Measurements from ENCODE around the gene STON2.

- PRO-cap = no peak
These were observed 897.5 kb downstream of the DIO2 start for GRCh38 chr14:79313949-79314148.

- PRO-cap = no peak
These were observed 148.9 kb downstream of the CEP128 start for GRCh38 chr14:80792534-80793161.

DNA sequence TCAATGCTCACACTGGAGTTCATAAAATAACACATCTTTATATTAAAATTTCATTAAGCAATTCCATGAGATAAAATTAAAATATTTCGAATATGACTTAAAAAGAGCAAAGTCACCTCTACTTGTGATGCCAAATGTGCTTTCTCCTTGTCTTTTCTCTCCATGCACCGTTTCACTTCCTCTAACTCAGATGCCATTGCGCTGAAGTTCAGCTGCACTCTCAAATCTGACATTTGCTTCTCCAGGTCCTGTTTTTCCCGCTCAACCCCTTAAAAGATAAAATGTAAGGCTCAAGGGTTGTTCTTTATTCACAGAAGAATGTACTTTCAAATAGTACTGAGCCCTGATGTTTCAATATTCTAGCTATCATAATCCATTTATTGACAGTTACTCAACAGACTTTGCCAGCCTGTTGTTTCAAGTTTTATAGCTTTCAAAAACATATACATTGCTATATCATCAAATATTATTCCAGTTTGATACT, 110.5 kb downstream of the CEP128 start:
- PRO-cap = no peak

GRCh38 chr14:80835982-80836616, 105.4 kb downstream of the CEP128 start:
- PRO-cap = no peak

- PRO-cap = no peak
These were observed 2.3 kb downstream of the CEP128 start for GRCh38 chr14:80939241-80939577.

DNA sequence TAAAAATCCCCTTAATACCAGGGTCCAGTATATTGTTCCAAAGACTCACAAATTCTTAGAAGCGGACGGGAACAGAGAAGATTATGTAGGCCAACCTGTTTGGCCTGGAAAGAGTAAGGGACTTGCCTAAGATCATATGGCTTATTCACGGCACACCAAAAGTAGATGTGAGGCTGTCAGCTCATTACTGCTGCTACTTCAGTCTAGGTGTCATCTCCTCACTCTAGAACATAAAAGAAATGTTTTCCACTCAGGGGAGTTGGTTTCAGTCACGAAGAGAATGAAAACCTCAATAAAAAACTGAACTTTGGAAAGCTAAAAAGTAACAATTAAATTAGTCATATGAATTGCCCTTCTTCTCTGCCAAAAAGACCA, 607 bp upstream of the CEP128 start:
- PRO-cap = bidirectional peak, plus-strand start at position 176 of the sequence, minus-strand start at position 169 of the sequence

DNA sequence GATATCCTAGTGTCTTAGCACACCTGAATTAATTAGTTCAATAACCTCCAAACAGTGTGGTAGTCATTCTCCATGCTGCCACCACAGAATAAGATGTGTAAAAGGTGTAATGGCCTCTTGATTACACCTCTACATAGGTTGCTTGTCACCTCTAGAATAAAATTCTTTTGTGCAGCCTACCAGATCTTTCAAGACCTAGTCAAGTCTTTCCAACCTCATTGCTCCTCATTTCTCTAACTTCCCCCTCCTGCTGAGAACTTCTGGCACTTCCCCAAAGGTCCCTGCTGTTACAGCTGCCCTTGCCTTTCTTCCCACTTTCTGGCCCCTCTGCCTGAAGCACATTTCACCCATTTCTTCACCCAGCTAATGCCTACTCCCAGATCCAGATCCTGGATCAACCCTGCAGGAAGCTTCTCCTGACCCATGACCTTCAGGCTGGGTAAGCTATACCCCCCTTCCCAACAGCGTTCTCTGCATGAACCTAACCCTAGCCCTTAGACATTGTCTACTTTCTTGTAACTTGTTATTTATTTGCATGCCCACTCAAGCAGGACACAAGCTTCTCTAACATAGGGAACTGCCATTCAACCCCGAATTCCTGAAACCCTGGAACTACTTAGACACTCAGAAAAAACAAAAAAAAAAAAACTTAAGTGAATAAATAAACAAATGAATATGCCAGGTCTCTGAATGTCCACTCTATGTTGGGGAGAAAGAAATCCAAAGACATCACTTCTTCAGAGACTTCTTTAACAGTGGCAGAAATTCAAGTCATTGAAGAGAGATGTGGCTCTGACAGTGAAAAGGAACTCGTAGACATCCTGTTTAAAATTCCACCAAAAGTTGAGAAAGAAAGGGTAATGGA, 1.6 kb downstream of the TSHR start:
- PRO-cap = no peak

DNA sequence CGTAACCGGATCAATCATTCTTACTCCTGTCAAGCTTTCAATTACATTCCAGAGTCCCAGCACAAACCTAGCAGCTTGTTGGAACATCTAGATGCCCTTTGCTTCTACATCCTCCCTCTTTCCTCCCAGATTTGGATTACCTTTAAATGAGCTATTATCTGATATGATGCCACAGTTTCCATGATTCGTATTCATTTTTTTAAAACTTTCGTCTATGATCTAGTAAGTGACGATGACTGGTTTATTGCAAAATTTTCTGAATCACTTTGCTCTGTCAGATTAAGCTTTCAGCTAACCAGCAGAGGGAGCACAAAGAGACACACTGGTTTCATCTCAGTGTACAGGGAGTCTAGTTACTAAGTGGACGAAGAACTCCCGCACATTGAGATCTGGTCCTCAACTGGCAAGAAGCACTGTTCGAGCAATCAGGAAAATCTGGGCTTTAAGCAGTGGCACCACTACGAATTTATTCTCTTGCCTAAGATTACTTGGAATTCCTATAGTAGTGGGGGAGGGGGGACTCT, 40.8 kb downstream of the TSHR start:
- PRO-cap = no peak

GRCh38 chr14:81182792-81183482, 37.8 kb downstream of the GTF2A1 start:
- PRO-cap = no peak

- PRO-cap = no peak
These were observed 16.8 kb downstream of the GTF2A1 start for GRCh38 chr14:81203895-81204412.

DNA sequence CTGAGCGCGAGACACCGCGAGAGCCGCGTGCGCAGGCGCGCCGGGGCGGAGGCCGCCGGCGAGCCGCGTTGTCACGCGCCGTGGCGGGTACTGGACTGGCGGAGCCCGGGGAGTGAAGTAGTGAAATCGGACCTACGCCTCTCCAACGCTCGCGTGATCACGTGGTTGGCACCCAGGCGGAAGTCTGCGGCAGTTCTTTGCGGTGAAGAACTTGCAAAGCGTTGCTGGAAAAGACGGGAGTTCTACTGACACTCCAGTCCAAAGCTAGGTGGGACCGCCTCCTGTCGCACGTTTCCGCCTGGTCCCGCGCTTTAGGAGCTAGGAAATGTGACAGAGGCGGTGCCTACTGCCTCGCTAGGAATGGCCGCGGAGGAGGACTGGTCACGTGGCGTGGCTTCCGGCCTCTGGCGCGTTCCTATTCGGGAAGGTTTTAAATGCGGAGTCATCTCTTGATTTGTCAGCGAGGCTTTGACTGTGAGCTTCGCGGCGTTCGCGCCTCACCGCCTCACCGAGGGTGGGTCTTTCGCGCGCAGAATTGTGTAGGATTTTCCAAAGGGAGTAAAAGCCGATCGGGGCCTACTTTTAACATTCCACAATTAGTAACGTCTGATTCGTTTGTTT, 363 bp upstream of the GTF2A1 start:
- PRO-cap = bidirectional peak, plus-strand start at position 90 of the sequence, minus-strand start outside the sequence; bidirectional peak, plus-strand start at position 546 of the sequence, minus-strand start at position 379 of the sequence

DNA sequence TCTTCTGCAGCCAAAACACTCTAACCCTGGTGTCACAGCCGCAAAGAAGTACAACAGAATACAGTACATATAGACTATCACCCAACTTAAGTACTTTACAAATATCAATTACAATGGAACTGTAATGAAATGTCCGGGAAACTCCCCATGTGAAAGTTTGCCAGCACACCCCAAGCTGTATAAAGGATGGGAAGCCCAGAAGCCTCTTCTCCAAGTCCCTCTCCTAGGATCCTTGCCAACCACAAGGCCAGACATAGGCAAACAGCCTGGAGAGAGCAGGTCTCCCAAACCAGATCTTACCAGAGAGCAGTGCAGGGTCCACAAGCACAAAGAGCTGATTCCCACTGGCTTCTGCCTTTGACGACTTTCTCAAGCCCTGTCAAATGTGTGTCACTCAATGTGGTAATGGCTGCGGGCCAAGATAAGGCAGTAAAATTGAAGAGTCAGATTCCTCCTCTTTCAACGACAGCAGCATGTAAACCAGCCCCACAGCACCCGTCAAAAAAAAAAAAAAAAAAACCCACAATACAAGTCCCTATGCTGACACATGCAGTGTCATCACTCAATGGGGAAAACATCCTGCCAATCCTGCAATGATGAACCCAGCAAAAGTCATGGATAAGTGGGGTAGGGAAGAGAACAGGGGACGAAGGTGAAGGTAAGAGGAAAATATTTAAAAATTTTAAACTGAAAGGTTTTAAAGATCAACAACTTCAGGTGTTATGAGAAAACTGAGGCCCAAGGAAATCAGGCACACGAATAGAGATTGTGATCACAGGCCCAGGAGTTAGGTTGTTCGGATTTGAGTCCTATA, at the start of gene STON2:
STON2 (minus strand) TSS at position 346 of the 814 bp plus-strand sequence.
- PRO-cap = no peak

DNA sequence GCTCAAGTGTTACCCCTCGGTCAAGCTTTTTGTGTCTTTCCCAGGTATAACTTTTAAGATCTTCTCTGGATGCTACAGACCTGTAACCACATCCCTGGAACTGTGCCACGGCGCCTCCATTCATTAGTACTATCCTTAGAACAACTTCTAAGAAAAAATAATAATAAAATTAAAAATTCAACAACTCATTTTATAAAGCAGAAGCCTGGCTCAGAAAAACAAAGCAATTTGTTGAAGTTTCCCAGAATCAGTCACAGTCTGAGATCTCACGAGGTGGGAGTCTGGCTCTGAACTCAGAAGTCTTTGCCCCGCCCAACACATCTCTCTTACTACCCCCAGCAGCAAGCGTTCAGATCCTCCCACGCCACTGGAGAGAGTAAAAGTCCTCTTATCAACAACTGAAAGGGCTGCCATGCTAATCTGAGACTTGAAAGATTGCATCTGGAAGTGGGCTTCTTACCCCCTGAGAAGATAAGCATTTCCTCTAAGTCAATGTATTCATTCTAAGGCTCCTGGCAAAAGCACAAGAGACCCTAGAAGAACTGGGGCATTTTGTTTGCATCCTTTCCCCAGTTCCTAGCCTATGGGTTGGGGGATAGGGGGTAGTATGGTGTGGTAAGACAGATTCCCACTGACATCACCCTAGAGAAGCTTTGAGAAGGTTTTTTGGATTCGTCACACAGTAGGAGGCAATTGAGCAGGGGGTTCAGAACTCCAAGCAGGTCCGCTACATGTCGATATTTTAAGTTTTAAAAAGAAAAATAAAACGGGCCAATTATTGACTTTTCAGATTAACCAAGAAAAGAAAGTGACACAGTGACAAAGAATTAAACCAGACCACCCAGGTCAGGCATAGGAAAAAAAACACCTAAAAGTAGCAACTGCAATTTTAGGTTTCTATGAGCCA, 34.1 kb upstream of the STON2 start:
- PRO-cap = unidirectional peak, plus-strand start at position 352 of the sequence

DNA sequence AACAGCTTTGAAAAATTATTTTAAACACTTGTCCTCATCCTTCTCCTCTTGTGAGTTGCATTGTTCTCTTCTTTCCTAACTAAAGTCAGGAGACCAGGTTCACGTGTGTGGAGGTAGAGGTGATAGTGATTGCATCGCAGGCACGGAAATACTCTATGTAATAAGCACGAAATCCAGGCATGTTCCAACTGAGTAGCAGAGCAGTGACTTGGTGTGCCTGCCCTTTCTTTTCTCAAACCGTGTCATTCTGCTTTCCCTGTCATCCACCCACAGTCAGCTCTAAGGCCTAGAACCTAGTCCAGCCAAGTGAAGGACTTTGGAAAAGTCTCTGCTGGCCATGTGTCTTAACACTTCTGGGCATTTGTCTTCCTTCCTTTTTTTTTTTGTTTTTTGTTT, 960 bp upstream of the SEL1L start:
- PRO-cap = no peak

DNA sequence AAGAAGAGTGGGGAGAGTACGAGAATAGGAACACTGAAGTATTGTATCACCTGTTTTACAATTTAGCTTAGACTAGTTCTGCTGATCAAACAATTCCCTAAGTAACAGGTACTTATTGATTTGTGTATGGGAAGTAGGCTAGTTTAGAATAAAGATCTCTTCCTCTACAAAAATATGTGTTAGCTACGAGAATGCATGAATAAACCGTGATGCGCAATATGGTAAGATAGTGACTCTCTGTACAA, 970.4 kb upstream of the SEL1L start:
- PRO-cap = no peak

DNA sequence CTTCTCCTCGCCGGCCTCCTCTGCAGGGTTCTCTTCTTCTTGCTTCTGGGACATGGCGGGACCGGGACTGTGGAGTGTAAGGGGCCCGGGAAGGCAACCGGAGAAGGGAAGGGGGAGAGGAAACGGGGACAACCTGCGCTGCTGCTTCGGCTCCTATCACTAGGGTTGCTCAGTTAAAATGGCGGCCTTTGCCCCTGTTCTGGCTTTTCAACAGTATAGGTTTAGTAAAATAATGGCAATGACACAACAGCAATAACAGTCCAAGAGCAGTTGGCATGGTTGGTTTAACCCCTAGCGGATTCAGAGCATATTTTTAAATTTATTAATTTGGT, 1159.3 kb upstream of the SEL1L start:
- PRO-cap = no peak

- PRO-cap = no peak
These were observed 1890.5 kb upstream of the FLRT2 start for GRCh38 chr14:83639257-83640113.

DNA sequence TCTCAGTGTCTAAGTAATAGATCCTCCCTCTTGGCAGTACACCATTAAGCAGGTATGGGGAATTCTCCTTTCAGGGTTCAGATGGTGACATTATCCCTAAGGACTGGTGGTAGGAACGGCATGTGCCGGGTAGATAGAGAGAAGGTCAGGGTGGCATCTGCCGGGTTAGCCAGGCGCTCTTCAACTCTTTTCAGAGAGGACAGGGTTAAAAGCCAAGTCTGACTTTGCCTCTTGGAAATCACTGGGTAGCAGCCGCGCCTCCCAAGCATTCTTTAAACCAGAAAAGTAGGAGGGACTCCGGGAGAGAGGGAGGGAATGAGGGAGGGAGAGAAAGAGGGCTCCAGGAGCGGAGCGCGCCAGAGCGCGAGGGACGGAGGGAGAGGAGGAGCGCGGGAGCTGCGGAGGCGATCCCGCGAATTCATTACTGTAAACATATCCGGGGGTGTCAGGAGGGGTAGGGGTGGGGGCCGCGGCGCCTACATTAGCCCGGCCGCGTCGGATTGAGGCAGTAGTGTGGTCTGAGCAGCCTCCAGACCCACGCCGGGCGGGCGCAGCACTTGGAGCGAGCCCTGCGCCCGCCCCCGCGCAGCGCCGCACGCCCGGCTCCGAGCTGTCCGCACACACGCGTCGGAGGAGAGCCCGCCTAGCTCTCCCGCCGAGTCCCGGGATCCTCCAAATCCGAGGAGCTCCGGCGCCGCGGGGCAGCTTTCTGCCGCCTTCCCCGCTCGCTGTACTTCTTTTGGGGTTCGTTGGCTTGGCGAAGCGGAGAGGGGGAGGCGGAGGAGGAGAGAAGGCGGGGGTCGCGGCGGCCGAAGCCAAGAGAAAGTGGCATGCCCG, 3.1 kb downstream of the FLRT2 start:
- PRO-cap = bidirectional peak, plus-strand start at position 359 of the sequence, minus-strand start at position 159 of the sequence

DNA sequence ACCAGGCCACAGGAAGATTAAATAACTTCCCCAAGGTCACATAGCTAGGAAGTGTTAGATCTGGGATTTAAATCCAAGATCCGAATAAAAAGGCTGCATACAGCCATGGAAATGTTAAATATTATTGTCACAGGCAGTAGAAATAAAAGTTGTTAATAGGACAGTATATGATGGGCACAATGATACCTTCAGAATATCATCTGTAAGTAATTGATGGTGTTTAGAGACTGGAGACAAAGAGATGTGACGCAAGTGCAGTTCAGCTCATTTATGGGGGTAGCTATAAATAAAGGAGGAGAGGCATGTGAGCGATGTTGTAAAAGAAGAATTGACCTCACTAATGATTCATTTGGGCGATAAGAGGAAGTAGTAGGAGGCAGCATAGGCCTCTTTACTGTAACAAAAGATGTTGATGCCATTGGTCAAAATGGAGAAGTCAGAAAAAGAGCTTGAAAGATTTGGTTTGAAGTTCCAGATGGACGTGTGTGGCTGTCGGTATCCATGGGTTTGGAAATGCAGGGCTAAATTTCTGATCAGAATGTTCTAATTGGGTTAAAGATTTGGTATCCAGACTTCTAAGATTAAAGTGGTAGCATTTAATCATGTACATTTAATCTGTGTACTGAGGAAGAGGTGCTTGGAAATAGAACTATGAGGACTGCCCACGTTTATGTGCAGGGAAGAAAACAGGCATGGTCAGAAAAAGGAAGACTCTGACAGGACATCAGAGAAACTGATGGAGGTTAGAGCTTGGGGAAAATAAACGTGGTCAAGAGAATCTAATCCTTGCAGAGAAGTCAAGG, 70.1 kb downstream of the FLRT2 start:
- PRO-cap = no peak

DNA sequence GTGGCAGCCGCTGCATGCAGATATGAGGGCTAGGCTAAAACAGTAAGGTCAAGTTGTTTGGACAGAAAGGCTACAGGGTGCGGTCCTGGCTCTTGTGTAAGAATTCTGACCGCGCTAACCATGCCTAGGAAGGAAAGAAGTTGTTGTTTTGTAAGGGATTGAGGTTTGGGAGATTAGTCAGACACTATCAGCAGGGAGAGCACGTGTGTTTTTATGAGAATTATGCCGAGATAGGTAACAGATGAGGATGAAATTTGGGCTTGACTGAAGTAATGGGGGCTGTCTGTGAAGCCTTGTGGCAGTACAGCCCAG, 205.1 kb downstream of the FLRT2 start:
- PRO-cap = no peak